ENCODE data around the genes TGFBR3, SETSIP, C1orf146 and RPL5.

GRCh38 chr1:90219033-90219934, 224.4 kb downstream of the ZNF326 start:
- PRO-cap, 8 experiments = no peak in any of the 8 experiments

GRCh38 chr1:90710275-90711423, 6.5 kb downstream of the BARHL2 start:
- PRO-cap, 8 experiments = no peak in any of the 8 experiments

- PRO-cap, 8 experiments = no peak in any of the 8 experiments
Measured at GRCh38 chr1:90717351-90717864, 306 bp upstream of the BARHL2 start.

- PRO-cap, 8 experiments = peak in 1 of 8 experiments; most common minus-strand start chr1:90951650 (in 1)
Measured at GRCh38 chr1:90950996-90951875, 70.6 kb downstream of the ZNF644 start.

GRCh38 chr1:91020940-91021849, 640 bp downstream of the ZNF644 start:
- PRO-cap, 8 experiments = peak in 8 of 8 experiments; most common plus-strand start chr1:91021597 (in 6); most common minus-strand start chr1:91021466 (in 5)

DNA sequence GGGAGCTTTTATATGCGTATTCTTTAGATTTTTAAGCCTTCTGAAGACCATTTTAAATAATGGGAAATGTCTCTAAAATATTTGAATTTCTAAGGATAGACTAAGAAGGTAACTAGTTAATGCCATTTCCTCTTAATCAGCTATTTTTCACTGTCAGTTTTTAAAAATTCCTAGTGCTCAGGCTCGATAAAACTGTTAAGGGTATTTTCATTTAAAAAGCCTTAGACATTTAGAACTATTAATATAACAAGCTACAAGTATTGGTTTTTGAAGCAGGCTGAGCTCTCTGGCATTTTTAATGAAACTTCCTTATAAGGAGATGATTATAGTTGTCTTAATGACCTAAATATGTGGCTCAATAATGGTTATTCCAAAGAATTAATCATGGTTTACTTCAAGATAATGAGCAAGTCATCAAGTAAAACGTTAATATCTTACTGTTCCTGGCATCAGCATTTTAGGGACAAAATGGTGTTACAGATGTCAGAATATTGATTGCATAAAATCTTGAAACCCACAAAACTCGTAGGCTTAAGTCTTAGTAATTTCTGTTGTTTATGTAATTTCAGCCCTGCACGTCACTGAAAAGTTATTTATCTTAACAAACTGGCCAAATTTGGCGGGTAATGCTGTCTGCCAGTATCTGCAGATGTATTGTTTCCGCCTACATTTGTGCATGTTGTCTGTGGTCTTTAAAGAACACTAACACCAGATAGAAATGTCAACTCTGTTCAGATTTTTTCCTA, 25.7 kb downstream of the CDC7 start:
- PRO-cap, 8 experiments = no peak in any of the 8 experiments

- PRO-cap, 8 experiments = no peak in any of the 8 experiments
Measured at GRCh38 chr1:91548897-91549516, 48.4 kb downstream of the CDC7 start.

GRCh38 chr1:91591260-91591714, 90.6 kb downstream of the CDC7 start:
- PRO-cap, 8 experiments = no peak in any of the 8 experiments

GRCh38 chr1:91760898-91761933, 124.7 kb downstream of the TGFBR3 start:
- PRO-cap, 8 experiments = no peak in any of the 8 experiments

- PRO-cap, 8 experiments = no peak in any of the 8 experiments
Measured at GRCh38 chr1:91765162-91765759, 120.7 kb downstream of the TGFBR3 start.

GRCh38 chr1:91885804-91886620, at the start of gene TGFBR3:
Gene TGFBR3 (minus strand): TSS chr1:91886151.
- PRO-cap, 8 experiments = peak in 8 of 8 experiments; most common plus-strand start chr1:91886340 (in 2); most common minus-strand start chr1:91886151 (in 8)

DNA sequence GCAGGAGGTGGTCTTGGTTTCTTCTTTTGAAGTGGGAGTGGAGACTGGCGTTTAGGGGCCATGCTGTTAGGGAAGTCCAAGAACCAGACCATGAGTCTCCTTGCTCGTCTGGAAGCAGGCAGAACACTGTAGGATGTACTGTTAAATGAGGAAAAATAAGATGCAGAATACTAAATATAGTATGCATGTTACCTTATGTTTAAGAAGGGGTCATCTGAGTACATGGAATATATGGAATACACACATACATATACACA, at the start of gene SETSIP:
Gene SETSIP, minus strand, starts transcription at position 62 of the 257 bp plus-strand sequence.
- PRO-cap, 8 experiments = no peak in any of the 8 experiments

DNA sequence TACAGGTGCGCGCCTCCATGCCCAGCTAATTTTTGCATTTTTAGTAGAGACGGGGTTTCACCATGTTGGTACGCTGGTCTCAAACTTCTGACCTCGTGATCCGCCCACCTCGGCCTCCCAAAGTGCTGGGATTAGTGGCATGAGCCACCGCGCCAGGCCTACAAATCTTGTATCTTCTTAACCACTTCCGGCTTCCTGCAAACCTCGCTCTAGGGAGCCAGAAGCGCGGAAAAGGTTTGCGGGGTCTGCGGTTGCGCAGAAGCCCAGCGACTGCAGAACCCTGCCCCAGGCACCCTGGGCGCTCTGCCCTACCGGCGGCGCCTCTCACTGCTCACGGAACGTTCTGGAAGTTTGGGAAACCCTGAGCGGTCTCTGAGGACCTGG, at the start of gene C1orf146:
Gene C1orf146, plus strand, starts transcription at position 258 of the 384 bp plus-strand sequence.
- PRO-cap, 8 experiments = no peak in any of the 8 experiments

GRCh38 chr1:92515568-92516370, 29.0 kb upstream of the GFI1 start:
- PRO-cap, 8 experiments = no peak in any of the 8 experiments

- PRO-cap, 8 experiments = peak in 8 of 8 experiments; most common plus-strand start chr1:92832073 (in 8); most common minus-strand start chr1:92831874 (in 8)
Measured at GRCh38 chr1:92831637-92832574, at the start of gene RPL5. Gene RPL5 (plus strand): TSS chr1:92832040.

- PRO-cap, 8 experiments = peak in 2 of 8 experiments; most common plus-strand start chr1:92839561 (in 2)
Measured at GRCh38 chr1:92839206-92839969, 7.5 kb downstream of the RPL5 start.

- PRO-cap, 8 experiments = peak in 2 of 8 experiments; most common plus-strand start chr1:92843083 (in 2)
Measured at GRCh38 chr1:92842770-92843274, 11.0 kb downstream of the RPL5 start.

DNA sequence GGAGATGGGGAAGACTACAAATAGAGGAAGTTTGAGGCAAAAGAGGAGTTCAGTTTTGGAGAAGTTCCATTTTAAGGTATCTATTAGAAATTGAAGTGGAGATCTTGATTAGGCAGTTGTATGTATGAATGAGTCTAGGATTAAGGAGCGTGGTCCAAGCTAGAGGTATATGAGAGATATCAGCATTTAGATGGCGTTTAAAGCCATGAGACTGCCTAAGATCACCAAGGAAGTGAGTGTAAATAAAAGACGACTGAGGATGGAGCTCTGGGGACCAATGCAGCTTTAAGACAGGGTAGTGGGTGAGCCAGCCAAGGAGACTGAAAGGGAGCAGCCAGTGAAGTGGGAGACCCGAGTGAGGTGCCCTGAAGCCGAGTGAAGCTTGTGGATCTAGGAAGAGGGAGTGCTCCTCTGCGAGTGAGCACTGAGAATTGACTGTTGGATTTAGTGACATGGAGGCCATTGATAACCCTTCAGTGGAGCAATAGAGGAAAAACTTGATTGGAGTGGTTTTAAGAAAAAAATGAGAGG, 2.0 kb upstream of the DIPK1A start:
- PRO-cap, 8 experiments = peak in 5 of 8 experiments; most common plus-strand start position 250 of the sequence (in 2)

DNA sequence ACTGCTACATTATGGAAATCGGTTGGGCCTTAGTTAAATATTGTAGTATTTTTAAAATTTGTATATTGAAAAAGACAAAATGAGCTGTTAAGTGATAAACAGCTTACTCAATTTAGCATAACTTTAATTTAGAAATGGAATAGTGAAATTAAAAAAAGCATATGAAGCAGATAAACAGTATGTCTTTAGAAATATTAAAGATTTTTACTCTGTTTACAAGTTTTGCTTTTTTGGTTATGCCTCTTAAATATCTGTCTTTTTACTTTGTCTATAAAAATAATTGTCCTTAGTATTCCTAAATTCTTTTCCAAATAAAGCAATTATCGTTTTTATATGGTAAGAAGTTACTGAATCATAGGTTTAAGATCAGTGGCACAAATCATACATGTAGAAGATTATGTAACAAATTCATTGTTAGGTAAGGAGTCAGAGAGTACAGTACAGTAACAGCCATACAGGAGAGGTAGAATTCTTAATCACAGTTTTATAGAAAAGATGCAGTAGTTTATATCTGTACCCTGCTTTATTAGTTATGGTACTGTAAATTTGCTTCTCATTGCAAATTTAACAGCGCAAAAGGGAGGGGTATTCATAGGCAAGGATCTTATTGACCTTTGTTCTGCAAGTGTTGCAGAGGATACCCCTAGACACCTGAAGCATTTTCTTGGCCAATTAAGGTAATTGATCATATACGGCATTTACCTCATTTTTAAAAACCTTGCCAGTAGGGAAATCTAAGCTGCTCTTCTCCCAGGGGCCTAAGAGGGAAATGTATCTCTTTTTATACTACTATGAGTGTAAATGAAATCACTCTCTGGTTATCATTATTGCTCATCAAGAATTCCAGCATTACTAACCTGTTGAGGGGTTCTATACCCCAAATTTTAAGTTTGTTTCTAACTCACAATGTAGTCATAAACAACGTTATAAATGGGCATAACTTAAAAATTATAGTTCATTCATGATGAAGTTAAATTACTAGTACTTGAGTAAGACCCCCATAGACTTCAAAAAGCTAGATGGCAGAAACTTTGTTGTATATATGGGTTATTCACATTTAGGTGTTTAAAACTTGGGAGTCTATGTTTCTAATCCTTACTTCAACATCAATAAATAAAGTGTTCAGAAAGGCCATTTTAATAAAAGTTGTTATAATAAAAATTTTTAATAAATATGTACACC, 27.6 kb downstream of the TMED5 start:
- PRO-cap, 8 experiments = no peak in any of the 8 experiments

GRCh38 chr1:93344870-93345509, 717 bp upstream of the DR1 start:
- PRO-cap, 8 experiments = peak in 6 of 8 experiments; most common plus-strand start chr1:93345406 (in 6); most common minus-strand start chr1:93345364 (in 1)

Measured in peripheral blood mononuclear cell (primary cell).